Tibial artery (tissue), 1 donor: ENCODE data around the gene CPT1C.

- PRO-cap: no peak
Measured at GRCh38 chr19:49672001-49672713, 4.9 kb upstream of the PRMT1 start.

DNA sequence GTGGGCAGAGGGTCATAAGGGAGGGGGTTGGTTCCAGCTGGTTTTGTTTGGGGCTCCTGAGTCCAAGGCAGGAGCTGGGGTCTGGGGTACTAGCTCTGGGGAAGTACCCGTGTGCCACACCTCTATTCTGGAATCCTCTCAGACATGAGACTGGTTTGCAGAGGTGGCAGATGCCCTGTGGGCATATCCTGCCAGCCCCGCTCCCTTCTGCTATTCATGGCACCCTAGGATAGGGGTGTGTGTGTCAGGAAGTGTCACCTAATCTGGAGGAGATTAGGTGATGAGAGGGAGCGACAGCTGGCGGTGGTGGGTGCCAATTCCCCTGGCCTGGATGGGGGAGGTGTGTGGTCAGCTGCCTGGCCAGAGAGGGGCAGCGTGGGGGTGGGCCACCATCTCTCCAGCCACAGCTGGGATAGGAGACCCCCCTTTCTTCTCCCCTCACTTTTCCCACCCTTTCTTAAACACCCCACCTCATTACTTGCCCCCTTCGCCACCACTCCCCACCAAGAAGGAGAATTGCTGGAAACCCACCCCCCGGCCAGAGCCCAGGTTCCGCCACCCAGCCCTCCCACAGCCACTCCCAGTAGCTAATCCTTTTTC lies 2.3 kb downstream of the PRMT1 start:
- PRO-cap: no peak

- PRO-cap: bidirectional peak, plus-strand start at chr19:49691128, minus-strand start at chr19:49690978
Measured at GRCh38 chr19:49690848-49691742, at the start of gene CPT1C. Gene CPT1C, plus strand, starts transcription at chr19:49691116.

DNA sequence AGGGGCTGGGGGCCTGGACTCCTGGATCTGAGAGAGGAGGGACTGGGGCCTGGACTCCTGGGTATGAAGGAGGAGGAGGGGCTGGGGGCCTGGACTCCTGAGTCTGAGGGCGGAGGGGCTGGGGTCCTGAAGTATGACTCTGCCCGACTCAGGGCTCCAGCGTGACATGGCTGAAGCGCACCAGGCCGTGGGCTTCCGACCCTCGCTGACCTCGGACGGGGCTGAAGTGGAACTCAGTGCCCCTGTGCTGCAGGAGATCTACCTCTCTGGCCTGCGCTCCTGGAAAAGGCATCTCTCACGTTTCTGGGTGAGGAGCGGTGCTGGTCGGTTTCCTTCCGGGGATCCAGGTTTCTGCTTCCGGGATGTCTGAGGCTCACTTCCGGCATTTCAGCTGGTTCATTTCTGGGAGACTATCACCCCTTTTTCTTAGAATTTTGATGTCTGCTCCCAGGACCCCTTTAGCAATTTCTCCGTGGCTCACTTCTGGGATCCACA lies 1.2 kb downstream of the CPT1C start:
- PRO-cap: no peak

DNA sequence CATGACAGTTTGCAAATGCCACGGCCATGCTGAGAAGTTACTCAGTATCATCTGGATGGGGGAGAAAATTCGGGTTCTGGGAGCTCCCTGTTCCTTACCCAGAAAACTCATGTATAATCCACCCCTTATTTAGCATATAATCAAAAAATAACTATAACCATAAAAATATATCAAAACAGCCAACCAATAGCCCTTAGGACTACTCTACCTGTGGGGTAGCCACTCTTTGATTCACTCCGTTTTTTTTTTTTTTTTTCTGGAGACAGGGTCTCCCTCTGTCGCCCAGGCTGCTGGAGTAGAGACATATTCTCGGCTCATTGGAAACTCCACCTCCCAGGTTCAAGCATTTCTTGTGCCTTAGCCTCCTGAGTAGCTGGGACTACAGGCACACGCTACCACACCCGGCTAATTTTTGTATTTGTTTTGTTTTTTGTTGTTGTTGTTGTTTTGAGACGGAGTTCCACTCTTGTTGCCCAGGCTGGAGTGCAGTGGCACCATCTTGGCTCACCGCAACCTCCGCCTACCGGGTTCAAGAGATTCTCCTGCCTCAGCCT lies 34.5 kb downstream of the TSKS start:
- PRO-cap: no peak

GRCh38 chr19:49817000-49817723 lies 927 bp upstream of the MED25 start:
- PRO-cap: unidirectional peak, plus-strand start at chr19:49817627

DNA sequence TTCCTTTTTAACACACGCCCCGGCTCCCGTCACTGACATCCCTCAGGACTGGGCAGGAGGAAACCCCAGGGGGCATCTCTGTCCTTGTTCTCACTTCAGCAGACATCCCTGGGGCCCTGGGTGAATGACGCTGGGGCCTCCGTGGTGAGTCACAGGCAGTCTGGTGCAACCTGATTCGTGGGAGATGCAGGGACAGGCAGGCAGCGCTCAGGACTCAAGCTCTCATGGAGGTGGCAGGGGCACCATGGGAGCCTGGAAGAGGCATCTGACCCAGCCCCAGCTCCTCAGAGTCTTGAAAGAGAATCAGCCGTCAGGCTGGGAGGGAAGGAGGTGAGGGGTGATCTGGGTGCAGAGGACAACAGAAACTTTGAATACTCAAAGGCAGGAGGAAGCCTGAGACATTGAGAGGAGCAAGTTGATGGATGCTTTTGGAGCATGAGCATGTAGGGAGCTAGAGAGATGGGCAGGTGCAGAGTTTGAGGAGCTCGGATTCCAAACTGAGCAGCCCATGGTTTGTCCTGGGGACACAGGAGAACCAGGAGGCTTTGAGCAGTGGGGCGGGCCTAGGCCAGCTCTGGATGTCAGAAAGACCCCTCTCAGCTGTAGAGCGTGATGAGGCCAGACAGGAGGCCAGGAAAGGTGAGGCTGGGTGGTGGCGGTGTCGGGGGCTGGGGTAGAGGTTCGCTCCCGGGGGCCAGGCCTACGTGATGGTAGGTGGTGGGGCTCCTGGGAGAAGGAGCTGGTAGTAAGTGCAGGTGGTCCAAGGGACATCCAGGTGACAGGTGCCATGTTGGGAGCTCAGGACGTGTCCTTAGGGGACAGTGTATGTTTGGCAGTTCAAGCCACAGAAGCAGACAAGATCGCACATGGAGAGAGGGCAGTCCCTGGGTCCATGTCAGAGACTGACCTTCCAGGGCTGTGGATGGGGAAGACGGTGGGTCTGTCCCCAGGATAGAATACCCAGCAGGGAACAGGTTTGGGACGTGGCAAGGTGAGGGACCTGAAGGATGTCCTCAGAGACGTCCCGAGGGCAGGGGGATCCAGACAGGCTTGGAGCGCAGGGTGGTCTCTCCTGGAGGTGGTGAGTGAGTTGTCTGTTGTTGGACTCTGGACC lies 19.2 kb downstream of the MED25 start:
- PRO-cap: no peak

GRCh38 chr19:49875886-49876400 lies 1.2 kb downstream of the AKT1S1 start:
- PRO-cap: unidirectional peak, minus-strand start at chr19:49876231

GRCh38 chr19:49924629-49925153 lies 4.3 kb upstream of the ATF5 start:
- PRO-cap: no peak

DNA sequence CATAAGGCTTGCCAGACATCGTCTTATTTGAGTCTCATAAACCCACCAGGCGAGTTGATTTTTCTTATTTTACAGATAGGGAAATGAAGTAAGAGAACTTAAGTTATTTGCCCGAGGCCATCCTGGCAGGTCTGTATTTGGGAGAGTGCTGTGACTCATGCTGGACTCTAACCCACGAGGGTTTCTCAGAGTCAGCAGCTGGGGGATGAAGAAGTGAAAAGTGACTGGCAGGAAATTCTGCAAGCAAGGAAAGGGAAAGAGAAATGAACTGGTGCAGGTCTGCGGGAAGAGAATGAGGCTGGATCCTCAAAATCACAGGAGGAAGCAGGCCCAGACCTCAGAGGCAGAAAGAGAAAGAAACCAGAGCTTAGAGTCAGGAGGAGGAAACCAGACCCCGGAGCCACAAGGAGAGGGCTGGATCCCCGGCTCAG lies 423 bp upstream of the ATF5 start:
- PRO-cap: no peak

GRCh38 chr19:49954016-49954772 lies 6.8 kb downstream of the SIGLEC11 start:
- PRO-cap: no peak

- PRO-cap: unidirectional peak, plus-strand start at chr19:50050591
Measured at GRCh38 chr19:50049809-50050727, 24.3 kb downstream of the ZNF473 start.

DNA sequence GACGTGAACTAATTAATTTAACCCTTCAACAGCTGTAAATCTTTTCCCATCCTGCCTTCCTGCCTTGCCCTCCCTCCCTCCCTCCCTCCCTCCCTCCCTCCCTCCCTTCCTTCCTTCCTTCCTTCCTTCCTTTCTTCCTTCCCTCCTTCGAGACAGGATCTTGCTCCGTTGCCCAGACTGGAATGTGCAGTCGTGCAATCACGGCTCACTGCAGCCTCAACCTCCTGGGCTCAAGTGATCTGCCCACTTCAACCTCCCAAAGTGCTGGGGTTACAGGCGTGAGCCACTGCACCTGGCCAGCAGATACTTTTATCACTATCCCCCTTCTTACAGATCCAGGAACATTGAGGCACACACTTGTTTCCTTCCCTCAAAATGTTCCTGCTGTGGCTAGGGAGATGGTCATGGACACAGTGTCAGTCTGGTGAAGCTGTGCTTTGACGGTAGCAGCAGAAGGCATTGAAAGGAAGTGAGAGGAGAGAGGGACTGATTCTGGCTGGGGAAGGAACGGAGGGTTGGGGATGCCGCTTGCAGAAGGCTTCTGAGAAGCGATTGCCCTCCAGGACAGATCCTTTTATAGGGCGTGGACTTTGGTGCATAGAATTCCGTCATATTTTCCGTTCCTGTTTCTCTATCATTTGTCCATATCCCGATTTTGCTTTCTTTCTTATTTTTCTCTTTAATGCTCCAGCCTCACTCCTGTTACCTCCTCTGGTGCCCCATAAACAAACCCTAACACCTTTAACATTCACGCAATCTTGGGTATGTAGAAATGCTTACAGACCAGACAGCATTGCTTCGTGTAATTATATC lies 14.2 kb upstream of the MYH14 start:
- PRO-cap: no peak

- PRO-cap: no peak
Measured at GRCh38 chr19:50214524-50215621, 11.5 kb downstream of the MYH14 start.

DNA sequence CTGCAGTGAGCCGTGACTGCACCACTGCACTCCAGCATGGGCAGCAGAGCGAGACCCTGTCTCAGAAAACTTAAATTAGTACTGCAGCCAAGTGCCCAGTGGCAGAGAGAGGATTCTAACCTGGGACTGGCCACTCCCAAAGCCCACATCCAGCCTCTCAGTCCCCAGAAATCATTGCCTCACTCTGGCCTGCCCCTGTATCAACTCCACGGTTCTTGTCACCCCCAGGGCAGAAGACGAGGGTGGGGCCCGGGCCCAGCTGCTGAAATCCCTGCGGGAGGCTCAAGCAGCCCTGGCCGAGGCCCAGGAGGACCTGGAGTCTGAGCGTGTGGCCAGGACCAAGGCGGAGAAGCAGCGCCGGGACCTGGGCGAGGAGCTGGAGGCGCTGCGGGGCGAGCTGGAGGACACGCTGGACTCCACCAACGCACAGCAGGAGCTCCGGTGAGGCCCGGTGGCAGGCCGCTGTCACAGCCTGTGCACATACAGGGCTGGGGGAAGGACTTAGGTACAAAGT lies 53.4 kb downstream of the KCNC3 start:
- PRO-cap: no peak

DNA sequence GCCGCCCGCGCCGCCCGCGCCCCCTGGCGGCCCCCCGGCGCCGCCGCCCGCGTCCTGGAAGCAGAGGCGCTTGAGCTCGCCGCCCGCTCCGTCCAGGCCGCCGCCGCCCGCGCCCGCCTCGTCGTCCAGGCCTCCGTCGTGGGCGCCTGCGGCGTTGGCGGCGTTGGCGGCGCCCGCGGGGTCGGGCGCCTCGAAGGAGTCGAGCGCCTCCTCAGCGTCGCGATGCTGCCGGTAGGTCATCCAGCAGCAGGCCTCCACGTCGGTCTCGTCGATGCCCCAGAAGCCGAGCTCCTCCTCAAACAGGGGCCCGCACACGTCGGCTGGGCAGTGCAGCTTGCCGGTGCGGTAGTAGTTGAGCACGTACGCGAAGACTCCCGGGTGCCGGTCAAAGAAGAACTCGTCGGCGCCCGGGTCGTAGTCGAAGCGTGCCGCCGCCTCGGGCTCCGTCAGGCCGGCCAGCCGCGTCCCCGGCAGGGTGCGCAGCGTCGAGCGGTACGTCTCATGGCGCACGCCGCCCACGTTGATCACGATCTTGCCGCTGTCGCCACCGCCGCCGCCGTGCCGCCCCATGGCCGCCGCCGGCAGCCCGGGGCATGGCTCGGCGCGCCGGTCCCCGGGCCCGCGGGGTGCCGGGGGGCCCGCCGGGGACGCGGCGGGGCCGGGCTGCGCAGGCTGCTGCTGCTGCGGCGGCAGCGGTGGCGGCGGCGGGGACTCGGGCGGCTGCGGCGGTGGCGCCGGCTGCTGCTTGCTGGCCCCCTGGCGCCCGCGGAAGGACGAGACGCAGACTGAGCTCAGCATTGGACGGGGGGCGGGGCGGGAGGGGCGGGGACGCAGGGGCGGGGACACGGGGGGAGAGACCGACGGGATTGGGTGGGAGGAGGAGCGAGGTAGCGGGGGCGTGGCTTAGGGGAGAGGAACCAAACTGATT lies 628 bp downstream of the KCNC3 start:
- PRO-cap: unidirectional peak, minus-strand start at position 772 of the sequence

DNA sequence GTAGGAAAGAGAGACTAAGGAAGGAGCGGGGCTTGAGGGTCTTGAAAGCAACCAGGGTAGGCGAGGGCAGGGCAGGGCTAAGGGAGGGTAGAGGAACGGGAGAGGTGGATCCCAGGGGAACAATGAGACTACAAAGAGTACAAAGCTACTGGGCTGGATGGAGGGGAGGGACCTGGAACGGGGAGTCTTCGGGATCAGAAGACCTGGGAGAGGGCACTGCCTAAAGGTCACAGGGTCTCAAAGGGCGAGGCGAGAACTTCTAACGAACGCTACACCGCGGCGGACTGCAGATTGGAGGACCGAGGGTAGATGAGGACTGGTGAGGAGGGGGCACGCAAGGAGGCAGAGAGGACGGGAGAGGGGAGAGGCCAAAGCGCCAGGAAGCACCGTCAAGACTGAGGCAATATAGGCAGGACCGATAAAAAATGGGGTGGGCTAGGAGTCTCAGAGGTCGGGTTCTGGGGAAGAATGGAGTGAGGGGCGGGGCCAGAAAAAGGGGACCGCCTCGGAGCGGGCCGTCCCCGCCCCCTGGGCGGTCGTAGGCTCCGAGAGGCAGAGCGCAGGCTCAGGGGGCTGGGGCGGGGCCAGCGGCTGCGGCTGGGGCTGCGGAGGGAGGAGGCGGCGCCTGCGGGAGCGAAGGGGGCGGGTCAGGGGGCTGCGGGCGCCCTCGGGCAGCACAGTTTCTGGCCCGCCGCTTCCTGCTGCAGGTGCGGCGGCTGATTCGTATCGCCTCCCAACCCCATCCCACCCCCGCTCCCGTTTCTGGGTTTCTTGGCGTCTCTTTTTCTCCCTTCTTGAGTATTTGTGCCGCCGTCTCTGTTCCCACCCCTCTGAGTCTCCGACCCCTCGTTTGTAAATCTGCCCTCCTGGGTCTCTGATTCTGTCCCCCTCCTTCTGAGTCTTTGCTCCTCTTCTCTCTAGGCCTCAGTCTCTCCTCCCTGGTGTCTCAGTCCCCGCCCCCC lies 1.4 kb upstream of the KCNC3 start:
- PRO-cap: bidirectional peak, plus-strand start at position 636 of the sequence, minus-strand start at position 460 of the sequence

DNA sequence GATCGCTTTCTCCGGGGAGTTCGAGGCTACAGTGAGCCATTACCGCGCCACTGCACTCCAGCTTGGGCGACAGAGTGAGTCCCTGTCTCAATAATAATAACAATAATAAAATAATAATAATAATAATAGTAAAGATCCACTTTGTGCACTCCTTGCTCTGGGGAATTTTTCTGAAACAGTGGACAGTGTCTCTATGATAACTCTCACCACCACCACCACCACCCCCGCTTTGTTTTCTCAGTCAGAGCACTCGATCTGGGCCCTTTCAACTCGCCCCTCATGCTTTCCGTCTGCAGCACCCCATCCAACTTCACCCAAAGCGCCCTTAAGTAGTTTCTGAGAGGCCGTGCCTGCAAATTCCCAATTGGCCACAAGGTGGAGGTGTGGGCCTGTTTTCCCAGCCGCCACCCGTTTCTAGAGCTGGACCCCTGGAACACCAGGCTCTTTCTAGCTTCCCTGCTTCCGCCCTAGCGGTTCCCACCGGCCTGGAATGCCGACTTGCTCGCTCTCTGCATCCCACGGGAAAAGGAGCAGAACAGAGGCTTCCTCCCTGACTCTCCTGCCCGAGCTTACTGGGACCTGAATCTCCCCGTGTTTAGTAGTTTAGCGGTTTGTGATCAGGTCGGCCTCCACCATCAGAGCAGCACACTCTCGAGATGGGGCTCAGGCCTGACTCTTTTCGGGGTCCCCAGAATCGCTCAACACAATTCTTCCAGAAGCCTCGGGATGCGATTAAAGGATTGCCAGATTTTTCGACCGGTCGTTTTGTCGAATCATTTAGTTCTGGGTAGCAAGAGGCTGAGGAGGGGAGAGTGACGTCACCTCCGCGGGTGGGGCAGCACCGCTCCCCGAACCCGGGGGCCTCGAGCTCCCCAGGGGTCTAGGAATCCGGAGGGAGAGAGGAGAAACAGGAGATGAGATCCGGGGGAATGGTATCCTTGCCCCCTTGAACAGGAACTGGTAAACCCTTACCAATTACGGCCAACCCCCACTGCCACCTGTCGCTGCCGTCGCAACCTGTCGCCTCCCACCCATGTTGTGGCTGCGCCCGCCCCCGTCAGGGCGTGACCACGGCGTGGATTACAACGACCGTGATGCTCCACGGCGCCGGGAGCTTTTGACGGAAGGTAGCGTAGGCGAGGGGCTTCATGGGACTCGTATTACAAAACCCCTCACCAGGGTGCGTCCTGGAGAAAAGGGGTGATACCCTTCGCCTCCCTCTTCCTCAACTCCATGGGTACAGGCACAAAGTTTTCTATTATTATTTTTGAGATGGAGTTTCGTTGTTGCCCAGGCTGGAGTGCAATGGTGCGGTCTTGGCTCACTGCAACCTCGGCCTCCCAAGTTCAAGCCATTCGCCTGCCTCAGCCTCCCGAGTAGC lies 8.1 kb downstream of the NAPSA start:
- PRO-cap: bidirectional peak, plus-strand start at position 1,102 of the sequence, minus-strand start at position 1,040 of the sequence

- PRO-cap: no peak
Measured at GRCh38 chr19:50378446-50379070, 2.3 kb downstream of the NR1H2 start.

- PRO-cap: no peak
Measured at GRCh38 chr19:50406684-50407079, 12.1 kb upstream of the SPIB start.